ENCODE measurements around the genes MYO1C, RILP and RTN4RL1.

GRCh38 chr17:1186716-1187763 lies 7.3 kb upstream of the ABR start:
- PRO-cap: no peak

DNA sequence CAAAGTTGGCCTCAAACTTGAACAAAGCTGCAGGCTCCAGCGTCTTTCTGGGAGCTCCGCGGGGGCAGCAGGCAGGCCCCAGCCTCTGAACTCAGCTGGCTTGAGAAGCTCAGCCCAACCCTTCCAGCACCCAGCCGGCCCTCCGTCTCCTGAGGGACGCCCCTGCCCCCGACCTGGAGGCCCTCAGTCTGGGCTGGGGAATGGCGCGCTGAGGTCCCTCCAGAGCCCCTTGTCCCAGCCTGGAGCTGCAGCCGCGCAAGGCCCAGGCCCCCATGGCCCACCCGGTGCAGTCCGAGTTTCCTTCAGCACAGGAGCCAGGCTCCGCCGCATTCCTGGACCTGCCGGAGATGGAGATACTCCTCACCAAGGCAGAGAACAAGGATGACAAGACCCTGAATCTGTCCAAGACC lies 273 bp downstream of the TRARG1 start:
- PRO-cap: no peak

GRCh38 chr17:1324109-1324738 lies 44.8 kb downstream of the TRARG1 start:
- PRO-cap: no peak

DNA sequence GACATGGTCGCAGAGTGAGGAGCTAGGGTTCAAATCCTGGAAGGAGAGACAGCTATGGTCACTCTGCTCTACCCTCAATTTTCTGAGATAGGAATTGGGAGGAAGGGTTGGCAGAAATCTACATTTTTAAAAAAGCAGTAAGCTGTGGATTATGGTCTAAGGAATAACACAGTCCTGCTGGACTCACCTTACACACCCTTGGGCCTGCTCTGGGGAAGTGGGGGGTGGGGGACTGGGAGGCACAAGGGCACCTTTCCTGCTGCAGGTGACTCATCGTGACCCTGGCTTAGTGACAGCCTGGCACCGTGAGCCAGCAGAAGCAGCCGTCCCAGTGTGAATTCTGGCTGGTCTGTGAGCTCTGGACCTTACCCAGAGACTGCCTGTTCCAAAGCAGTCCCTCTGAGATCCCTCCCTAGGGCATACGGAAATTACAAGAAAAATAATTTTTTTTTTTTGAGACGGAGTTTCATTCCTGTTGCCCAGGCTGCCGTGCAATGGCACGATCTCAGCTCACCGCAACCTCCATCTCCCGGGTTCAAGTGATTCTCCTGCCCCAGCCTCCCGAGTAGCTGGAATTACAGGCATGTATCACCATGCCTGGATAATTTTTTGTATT lies 4.2 kb upstream of the CRK start:
- PRO-cap: bidirectional peak, plus-strand start at position 393 of the sequence, minus-strand start at position 342 of the sequence

GRCh38 chr17:1462199-1462941 lies 6.3 kb upstream of the CRK start:
- PRO-cap: no peak

- PRO-cap: no peak
Measured at GRCh38 chr17:1471820-1472221, 15.8 kb upstream of the CRK start.

DNA sequence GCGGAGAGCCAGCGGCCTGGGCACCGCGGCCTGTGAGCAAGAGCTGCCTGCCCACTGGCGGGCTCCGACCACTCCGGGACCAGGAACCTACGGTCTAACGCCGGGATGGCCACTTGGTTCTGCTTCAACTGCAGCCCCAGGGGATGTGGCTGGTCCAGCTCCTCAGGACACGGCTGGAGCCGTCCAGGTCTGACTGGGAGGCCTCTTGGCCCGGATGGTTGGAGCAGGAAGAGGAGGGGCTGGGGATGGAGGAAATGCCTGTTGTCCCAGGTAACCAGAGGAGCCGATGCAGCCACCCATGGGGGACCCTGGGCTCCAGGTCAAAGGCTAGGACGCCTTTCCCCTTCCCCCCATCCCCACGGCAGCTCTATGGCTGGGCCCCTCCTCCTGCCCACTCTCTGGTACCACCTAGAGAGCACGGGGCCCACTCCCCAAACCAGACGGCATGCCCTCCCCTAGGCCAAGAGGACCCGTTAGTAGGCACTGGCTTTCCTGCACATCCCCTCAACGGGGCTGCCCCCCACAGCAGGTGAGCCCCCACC lies at the start of gene MYO1C:
MYO1C (minus strand) TSS at position 191 of the 542 bp plus-strand sequence.
- PRO-cap: no peak

DNA sequence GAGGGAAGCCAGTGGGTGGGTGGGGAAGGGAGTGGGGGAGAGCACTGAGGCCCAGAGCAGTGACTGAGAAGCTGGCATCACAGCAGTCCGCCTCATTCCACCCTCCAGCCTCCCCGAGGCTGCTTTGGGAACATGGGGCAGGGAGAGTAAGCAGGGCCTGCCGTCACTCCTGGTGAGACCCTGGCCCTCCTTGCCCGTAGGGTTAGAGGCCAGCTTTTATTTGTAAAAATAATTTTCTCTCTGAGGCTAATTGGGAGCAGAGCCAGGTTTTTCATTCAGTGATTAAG lies 4.2 kb upstream of the INPP5K start:
- PRO-cap: unidirectional peak, minus-strand start at position 127 of the sequence

- PRO-cap: no peak
Measured at GRCh38 chr17:1543496-1544606, 18.7 kb downstream of the PITPNA start.

GRCh38 chr17:1557377-1557943 lies 5.1 kb downstream of the PITPNA start:
- PRO-cap: bidirectional peak, plus-strand start at chr17:1557720, minus-strand start at chr17:1557461

DNA sequence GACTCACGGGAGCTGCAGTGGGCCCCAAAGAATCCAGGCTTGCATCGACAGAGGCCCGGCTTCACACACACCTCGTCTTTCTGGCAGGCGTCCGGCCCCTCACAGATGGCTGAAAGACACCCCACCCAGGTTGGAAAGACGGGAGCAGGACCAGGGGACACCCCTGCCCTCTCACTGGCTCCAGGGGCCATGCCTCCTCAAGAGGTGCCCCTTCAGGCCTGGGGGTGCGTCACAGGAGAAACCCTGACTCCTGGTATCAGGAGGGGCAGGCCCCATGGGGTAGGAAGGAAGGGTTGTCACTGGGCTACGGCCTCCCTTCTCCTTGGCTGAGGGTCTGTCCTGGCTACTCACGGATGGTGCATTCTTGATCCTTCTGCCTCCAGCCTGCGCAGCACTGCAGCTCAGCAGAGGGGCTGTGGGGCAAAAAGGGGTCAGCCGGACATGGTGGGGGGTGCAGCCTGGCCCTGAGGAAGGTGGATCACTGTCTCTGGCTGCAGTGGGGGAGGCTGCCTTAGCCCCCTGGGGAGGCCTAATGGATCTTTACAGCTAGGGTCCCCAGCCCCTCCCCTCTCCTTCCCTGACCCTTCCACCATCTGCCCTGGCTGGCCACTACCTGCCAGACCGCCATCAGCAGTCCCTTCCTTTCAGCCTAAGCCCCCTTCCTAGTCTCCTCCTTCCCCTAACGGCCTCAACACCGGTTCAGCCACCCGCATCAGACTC lies 545 bp downstream of the SCARF1 start:
- PRO-cap: no peak

- PRO-cap: bidirectional peak, plus-strand start at chr17:1650165, minus-strand start at chr17:1649894; bidirectional peak, plus-strand start at chr17:1650263, minus-strand start at chr17:1650257
Measured at GRCh38 chr17:1649759-1650474, at the start of gene RILP. Gene RILP (minus strand): TSS chr17:1649866.

DNA sequence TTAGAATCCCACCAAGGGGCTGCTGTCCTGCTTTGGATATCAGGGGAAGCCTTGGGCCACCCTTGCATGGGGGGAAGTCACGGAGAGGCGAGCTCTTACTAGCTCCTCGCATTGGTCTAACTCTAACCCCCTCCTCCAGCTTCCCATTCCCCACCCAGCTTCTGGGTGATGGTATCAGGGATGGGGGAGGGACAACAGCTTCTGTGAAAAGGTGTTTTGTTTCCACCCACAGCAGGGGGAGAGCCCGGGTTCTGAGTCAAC lies 2.8 kb upstream of the TLCD2 start:
- PRO-cap: no peak

DNA sequence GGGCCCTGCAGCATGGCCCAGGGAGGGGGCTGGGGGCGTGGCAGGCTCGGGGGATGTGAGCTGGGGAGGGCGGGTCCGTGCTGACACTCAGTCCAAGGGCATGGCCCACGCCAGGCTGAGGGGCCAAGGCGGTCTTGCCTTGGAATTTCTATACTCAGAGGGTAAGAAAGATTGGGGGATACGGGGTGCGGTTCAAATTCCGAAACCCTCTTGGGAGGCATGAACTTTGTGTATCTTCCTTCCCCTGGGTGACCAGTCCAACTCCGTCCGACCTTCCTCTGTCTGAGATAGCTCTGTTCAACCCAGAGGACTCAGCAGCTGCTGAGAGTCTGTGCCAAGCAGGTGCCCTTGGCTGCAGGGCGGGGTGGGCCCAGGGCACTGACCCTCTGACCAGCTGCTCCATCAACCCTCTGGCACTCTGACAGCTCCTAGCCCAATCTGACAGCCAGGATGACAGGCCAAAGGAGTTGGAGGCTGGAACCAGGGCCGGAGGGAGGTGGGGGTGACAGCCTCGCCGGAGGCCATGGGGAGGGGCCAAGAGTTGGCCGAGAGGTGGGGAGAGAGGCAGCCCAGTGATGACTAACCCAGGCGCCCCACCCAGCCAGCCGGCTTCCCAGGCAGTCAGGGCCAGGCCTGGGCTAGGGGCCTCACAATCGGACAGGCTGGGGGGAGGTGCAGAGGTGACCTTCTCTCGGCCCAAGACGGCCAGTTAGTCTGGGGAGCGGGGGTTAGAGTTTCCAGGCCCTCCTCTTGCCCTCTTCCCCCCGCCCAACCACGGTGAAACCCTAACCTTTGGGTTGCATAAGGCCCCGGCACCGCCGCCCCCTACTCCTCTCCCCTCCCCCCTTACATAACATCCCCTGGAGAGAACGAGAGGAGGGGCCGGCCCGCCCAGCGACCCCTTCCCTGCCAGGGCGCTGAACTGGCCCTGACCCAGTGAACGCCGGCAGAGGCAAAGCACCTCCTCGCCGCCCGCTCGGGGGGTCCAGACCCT lies 4.9 kb upstream of the TLCD2 start:
- PRO-cap: bidirectional peak, plus-strand start at position 90 of the sequence, minus-strand start outside the sequence; bidirectional peak, plus-strand start at position 624 of the sequence, minus-strand start at position 440 of the sequence; bidirectional peak, plus-strand start at position 936 of the sequence, minus-strand start at position 904 of the sequence

DNA sequence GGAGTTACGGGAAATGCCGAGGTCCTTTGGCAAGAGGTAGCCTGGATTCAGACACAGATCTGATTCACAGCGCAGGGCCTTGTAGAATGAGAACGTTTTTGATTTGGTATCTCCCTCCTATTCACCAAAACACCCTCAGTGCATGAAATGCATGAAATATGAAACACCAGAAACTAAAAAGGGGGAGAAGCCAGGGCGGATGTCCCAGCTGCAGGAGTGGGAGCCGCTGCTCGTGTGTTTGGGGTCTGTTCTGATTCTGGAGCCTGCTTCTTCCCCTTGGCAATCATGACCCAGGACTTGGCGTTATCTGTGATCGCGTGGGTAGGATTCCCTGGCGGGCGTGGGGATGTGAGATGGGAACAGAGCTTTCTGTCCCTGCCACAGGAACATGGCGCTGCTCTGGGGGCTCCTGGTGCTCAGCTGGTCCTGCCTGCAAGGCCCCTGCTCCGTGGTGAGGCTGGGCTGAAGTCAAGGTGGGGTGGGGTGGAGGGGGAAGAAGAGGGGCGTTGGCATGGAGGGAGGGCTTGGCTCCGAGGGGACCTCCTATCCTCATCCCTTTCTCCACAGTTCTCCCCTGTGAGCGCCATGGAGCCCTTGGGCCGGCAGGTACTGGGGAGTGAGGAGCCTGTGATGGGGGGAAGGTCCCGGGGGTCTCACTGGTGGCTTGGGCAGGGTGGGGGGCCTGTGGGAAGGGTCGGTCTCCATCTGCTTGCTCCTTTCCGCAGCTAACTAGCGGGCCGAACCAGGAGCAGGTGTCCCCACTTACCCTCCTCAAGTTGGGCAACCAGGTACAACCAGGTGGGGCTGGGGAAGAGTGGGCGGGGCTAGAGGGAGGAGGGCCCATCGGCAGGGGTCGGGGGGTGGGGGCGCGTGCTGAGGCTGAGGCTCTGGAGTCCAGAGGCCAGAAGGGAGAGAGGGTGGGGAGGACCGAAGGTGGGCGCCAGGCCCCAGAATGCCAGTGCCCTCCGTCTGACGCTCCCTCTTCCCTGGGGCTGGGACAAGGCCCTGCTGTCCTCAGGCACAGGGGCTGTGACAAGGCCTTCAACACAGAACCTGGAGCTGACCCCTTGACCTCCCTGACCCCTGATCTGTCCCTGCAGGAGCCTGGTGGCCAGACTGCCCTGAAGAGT lies 2.3 kb downstream of the SERPINF2 start:
- PRO-cap: no peak

DNA sequence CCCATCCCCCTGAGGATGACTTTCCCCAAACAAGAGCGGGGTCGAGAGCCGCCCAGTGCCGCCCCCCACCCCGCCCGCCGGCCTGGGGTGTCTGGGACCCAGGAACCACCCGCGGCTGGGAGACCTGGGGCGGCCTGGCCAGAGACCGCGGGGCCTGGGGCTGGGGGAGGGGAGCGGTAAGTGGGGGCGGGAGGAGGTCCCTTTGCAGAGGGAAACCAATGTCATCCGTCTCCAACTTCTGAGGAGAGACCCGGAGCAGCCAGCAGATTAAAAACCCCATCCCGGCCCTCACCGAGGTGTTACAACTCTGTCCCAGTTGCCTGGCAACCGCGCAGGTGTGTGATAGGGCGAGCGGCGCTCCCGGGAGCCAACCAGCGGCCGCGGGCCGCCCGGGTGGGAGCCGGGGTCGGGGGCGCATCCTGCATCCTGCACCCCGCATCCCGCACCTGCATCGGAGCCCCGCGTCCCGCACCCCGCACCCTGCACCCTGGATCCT lies 47.6 kb downstream of the RTN4RL1 start:
- PRO-cap: no peak

DNA sequence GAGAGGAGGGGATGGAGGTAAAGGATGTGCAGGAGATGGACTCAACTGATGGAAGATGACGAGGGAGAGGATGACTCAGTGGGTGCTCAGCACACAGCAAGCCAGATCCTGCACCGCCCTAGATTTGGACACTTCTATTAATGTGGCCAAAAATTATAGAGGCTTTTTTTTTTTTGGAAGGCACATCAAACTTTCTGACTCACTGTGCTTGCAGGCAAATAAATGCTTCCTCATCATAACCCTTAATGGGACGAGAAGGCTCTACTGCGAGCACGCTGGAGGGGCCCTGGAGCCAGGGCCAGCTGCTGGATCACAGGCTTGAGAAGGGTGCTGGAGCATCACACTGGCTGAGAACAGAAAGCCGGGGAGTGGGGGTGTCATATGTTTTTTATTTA lies 36.0 kb downstream of the RTN4RL1 start:
- PRO-cap: no peak

GRCh38 chr17:2023275-2024124 lies 1.6 kb downstream of the RTN4RL1 start:
- PRO-cap: no peak

DNA sequence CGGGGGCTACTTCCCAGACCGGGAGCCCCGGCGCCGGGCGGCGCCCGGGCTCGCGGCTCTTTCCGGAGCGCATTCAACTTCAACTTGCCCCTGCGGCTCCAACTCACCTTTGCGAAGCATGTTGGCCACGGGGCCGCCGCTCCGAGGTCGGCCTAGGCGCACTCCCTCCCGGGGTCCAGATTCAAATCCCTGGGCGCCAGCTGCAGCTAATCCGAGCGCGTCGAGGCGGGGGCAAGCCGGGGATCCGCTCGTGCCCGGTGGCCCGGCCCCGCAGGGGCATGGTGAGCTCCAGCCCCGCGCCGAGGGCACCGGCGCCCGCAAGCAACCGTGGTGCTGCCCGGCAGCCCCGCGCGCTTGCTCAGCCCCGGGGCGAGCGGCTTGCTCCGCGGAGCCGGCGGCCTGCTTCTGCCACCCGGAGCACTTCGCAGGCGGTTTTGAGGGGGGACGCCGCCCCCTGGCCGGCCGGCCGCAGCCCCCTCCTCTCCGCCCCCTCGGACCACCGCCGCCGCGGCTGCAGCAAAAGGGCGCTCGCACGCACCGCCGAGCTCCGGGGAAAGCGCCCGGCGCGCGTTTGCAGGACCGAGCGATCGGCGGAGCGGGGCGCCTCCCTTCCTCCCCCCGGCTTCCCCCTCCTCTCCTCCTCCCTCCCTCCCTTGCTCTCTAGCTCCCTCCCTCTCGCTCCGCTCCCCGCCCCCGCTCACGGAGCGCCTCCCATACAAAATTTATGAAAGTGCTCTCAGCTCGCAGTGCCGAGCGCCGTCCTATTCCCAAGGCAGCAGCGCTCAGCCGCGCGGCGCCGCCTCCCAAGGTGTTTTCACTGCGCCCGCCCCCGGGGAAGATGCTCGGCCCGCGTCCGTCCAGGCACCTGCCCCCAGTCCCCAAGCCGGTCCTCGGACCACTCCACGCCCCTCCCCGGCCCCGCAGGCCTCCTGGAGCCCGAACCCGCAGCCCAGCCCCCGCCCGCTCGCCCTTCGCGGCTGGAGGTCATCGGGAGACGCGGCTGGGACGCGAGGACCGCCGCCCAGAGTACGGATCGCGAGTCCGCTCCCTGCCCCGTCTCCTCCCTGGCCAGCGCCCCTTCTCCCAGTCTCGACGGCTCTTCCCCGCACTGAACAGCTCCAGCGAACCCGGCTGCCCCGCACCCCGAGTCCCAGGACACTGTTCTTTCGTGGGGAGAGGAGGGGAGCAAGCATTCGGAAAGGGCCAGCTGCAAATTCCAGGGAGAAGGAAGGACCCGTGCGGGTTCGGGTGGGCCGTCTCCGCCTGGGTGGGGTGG lies at the start of gene RTN4RL1:
RTN4RL1 (minus strand) TSS at position 589 of the 1,276 bp plus-strand sequence.
- PRO-cap: bidirectional peak, plus-strand start at position 746 of the sequence, minus-strand start at position 589 of the sequence

DNA sequence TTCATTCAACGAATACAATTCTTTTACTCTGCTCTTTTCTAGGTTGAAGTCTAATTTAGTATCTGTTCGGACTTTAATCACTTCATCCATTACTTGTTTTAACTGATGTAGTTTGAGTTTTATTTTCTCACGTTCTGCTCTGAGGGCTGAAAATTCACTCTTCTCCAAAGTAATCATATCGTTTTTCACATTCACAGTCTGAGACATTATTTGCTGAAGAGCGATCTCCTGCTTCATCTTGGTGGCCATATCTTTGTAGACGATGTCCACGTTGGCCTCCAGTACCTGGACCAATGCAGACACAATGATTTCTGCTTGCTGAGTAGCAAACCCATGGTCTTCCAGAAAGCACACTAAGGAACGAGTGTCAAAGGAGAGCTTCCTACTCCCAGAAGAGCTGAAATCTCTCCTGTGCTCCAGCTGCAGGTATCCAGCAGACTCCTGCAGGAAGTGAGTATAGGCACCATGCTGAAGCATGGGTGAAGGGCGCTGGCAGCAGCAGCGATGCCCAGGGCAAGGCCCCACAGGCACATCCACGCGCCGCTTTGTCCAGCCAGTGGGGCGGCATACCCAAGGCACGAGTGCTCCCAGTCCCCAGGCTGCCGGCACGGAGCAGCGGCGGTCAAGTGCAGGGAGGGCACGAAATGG lies 72.9 kb downstream of the HIC1 start:
- PRO-cap: no peak